Mammary epithelial cell (primary cell): ENCODE results near the gene NT5C3B.

- CAGE, long polyA plus RNA: no peak
- RRBS: no CpG with 5 or more reads among the region's 12 CpGs
Measured at GRCh38 chr17:41806690-41807575, 4.8 kb downstream of the P3H4 start.

GRCh38 chr17:41813126-41813386 lies 252 bp downstream of the FKBP10 start:
- CAGE, long polyA plus RNA: no peak
- RRBS: 3% methylated on average over 8 of the region's 13 CpGs

DNA sequence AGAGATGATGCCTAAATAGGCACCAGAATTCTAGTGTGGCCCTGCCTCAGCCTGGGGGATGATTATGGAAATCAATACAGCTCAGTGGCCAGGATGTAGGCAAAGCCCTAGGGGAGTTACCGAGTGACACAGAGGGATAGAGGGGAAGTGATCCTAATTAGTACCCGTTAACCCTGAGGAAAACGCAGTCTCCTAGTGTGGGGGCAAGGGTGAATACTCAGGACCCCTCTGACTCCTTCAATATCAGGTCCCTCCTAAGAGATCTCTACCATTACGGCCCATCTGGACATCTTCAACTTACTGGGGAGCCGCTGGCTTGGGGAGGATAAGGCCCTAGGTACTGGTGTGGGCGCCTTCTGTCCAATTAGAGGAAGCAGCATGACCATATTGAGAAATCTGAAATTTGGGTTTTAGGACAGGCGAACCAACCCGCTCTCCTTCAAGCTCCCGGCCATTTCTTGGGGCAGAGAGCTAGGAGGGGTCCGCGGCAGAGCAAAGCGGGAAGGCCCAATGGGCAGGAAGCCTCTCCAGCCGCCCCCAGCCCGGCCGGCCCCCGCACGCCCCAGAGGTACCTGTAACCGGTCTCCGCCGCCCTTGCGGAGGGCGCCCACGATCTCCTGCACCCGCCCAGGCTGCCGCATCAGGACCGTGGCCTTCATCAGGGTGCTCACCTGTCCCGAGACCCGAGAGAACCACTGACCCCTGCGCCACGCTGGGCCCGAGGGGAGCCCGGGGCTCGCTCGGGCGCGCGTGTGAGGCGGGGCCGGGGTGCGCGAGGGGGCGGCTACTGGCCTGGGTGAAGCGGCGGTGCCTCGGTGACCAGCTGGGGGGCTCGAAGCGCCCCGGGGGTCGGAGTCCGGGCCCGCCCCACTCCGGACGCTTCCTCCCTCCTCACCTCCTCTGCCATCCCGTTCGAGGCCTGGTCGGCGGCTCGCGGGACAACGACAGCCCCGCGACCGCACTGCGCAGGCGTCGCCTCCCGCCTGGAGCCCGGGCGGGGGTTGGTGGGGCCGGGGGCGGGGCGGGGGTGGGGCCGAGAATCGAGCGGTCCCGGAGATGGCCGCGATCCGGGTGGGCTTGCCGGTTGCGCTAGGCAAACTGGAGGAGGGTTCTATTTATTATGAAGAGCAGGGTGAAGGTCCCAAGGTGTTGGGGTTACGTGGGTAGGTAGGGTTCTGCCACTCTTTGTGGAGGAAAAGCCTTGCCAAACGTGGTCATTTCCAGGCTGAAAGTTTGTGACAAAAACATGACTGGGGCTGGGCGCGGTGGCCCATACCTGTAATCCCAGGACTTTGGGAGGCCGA lies at the start of gene NT5C3B:
Gene NT5C3B (minus strand): TSS at position 946 of the 1,304 bp plus-strand sequence.
- CAGE, long polyA plus RNA: no peak
- RRBS: 2% methylated on average over 15 of the region's 86 CpGs

- CAGE, long polyA plus RNA: no peak
- RRBS: no CpG with 5 or more reads among the region's 7 CpGs
Measured at GRCh38 chr17:41895209-41895804, 23.4 kb downstream of the ACLY start.

DNA sequence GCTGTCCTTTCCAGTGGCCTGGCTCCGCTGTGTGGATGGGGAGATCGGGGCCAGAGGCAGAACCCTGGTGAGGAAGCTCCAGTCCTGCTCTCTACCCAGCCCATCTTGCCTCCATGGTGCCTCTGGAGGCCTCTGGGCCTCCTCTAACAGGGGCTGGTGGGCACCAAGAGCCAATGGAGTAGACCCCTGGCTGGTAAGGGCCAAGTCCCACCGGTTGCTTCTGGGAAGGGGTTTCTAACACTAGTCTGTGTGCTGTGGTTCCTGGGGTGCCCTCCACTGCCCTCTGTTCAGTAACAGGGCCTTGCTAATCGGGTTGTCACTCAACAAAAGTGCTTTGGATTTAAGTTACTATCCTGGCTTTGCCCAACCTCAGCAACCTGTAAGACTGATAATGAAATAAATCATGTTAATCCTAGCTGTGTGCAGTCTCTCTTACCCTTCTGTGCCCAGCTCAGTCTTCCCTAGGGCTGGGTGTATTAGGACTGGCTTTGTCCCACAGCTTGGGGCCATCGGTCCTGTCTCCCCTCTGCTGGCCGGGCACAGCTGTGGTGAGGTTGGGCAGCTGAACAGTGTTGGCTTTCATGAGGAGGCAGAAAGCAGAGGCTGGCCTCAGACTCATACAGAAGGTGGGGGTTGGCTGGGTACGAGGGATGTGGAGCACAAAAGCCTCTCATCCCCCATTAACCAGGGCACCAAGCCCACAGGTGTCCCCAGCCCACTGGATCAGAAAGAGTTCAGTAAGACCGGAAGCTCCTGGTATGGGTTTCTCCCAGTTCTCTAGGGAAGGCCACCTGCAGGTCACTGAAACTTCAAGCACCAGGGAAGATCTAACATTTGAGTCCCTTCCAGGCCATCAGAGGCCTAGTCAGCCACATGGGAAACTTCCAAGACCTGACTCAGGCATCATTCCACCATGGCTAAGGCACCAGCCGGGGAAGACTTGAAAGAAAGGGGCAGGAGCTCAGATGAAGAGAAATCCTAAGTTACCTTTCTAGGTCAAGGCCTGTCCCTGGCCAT lies 8.5 kb downstream of the CNP start:
- CAGE, long polyA plus RNA: no peak
- RRBS: no CpG with 5 or more reads among the region's 9 CpGs

DNA sequence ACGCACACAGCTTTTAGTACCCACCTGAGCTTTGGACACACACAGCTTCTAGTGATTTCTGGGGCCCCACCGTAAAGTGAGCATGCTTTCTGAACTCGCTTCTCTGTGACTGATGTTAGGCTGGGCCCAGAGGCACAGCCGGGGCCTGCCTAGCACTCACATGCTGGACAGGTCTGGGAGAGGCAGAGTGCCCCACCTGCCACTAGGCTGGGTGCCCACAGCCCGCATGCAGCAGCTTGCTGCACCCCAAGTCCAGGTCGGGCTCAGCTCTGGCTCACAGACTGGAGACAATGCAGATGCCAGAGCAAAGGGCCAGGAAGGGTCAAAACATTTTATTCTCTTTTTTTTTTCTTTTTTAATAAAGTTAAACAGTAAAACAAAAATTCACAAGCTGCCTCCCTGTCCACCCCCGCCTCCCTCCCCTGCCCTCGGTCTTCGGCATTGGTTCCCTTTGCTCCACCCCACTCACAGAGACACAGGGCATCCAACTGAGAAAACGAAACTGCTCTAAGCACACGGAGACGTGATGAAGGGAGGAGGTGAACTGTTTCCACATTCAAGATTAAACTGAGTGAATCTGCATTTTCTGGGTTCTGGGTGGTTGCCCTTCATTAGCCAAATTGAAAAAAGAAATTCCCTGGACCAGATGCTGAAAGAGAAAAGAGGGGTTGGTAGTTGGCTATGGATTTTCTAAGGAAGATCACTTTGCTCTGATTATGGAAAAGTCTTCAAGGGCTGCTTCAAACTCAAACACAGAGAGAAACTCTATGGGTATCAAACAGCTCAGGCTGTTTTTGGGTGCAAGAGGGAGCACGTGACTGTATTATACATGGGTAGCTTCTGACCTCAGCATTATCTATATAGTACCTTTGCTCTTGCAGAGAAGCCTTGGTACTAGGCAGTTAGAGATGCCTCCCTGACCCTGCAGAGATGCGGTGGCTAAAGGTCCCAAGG lies 9.8 kb downstream of the CNP start:
- CAGE, long polyA plus RNA: no peak
- RRBS: no CpG with 5 or more reads among the region's 14 CpGs

- CAGE, long polyA plus RNA: no peak
- RRBS: no CpG with 5 or more reads among the region's 1 CpG
Measured at GRCh38 chr17:41989610-41990185, 23.1 kb downstream of the CNP start.

GRCh38 chr17:42063603-42064063 lies 13.2 kb upstream of the C17orf113 start:
- CAGE, long polyA plus RNA: no peak
- RRBS: no CpG with 5 or more reads among the region's 19 CpGs

DNA sequence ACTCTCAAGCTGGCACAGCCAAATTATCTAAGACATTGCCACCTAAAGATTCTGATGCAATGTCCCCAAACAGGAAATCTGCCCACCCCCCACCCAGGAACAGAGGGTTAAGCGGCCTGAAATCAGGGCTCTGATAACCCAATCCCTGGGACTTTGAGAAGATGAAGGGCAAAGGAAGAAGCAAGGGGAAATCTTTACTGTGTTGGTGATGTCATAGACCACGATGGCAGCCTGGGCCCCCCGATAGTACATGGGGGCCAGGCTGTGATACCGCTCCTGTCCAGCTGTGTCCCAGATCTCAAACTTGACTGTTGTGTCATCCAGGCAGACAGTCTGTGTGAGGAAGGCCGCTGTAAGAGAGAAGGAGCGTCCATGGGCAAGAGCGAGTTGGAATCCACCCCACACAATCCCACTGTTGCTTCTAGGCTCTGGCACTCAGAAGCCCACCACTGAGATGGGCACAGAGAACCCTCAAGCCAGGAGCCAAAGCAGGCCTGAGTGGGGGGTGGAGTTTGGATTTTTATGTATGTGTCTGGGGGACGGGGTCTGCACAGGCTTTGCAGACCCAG lies 5.9 kb downstream of the HSPB9 start:
- CAGE, long polyA plus RNA: no peak
- RRBS: no CpG with 5 or more reads among the region's 8 CpGs

GRCh38 chr17:42141283-42142108 lies 13.3 kb downstream of the RAB5C start:
- CAGE, long polyA plus RNA: no peak
- RRBS: no CpG with 5 or more reads among the region's 13 CpGs

GRCh38 chr17:42183524-42184756 lies 1.3 kb downstream of the HCRT start:
- CAGE, long polyA plus RNA: no peak
- RRBS: 6% methylated on average over 15 of the region's 88 CpGs

DNA sequence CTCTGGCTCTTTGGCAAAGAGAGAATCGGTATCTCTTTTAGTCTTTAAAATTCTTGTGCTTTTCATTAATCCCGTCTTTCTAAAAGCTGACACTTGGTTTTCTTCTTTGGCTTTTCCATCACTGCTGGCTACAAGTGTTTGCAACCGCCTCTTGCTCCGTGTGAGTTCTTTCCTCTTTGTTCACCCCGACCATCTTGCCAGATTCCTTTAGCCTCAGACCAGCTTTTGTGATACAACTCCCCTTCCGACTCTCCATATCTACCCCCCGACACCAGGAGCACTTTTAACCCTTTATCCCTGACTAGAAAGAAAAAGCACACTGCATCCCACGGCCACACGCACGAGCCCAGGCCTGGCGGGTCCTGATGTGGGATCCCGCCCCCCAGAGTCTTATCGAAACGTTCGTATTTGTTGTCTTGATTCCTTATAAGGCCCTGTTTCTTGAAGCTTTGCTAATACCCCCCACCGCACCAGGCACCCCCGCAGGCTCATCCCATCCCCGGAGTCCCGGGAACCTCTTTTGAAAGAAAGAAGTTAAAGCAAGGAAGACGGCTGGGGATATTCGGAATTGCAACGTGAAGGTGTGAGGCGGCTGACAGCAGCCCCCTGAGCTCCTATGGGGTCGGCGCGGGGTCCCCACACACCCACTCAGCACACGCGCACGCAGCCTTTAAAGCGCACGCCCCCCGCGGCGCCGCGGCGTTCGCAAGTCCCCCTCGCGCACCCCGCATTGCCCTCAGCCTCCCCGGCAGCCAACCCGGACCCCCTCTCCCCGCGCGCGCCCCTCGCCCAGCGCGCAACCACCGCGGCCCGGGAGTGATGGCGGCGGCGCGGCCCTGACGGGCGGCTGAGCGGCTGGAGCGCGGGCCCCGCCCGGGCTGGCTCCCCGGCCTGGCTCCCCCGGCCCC lies 626 bp downstream of the STAT5B start:
- CAGE, long polyA plus RNA: no peak
- RRBS: 1% methylated on average over 22 of the region's 66 CpGs

- CAGE, long polyA plus RNA: no peak
- RRBS: no CpG with 5 or more reads among the region's 3 CpGs
Measured at GRCh38 chr17:42302481-42302680, 14.1 kb downstream of the STAT5A start.

DNA sequence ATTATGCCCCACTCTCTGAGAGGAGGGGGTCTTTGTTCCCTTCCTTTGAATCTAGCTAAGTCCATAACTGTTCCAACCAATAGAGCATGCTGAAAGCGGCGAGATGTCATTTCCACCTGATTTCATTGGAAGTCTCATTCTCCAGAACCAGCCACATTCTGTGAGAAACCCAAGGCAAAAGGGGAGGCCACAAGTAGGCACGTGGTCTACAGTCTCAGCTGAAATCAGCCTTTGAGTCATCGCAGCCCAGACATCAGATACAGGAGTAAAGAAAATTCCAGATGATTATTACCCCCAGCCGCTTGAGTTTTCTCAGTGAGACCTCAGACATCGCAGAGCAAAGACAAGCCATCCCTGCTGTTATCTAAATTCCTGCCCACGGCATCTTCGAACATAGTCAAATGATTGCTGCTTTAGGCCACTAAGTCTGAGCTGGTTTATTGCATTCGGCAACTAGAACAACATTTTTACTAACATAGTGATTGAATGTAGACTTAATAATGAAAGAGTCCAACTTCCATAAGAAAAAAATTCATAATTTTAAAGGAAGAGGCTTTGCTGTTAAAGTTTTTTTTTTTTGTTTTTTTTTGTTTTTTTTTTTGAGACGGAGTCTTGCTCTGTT lies 23.1 kb downstream of the STAT3 start:
- CAGE, long polyA plus RNA: no peak
- RRBS: no CpG with 5 or more reads among the region's 10 CpGs

GRCh38 chr17:42405923-42406350 lies 17.1 kb downstream of the CAVIN1 start:
- CAGE, long polyA plus RNA: no peak
- RRBS: no CpG with 5 or more reads among the region's 26 CpGs

- CAGE, long polyA plus RNA: no peak
- RRBS: no CpG with 5 or more reads among the region's 3 CpGs
Measured at GRCh38 chr17:42456363-42457172, 2.1 kb upstream of the ATP6V0A1 start.

GRCh38 chr17:42480340-42481182 lies 21.9 kb downstream of the ATP6V0A1 start:
- CAGE, long polyA plus RNA: no peak
- RRBS: no CpG with 5 or more reads among the region's 7 CpGs

- CAGE, long polyA plus RNA: no peak
- RRBS: no CpG with 5 or more reads among the region's 13 CpGs
Measured at GRCh38 chr17:42541180-42541795, 5.2 kb downstream of the NAGLU start.

GRCh38 chr17:42577926-42579030 lies 749 bp upstream of the PSMC3IP start:
- CAGE, long polyA plus RNA: no peak
- RRBS: no CpG with 5 or more reads among the region's 43 CpGs

- CAGE, long polyA plus RNA: no peak
- RRBS: 9% methylated on average over 8 of the region's 50 CpGs
Measured at GRCh38 chr17:42780779-42781719, 639 bp downstream of the WNK4 start.